Measurements from ENCODE around the gene SLC19A3.

DNA sequence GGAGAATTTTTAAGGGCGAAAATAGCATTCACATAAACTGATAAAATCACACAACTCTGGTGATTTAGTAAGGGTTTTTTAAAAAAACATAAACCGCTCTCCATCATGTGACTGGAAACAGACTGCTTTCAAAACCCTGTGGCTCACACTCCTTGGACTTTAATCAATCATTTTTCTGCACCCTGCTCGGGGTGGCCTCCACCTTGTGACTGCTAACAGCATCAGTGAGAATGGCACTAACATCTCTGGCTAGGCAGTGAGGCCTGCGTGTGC is 12.0 kb downstream of the DOCK10 start:
- RRBS = no CpG with 5 or more reads among the region's 4 CpGs

DNA sequence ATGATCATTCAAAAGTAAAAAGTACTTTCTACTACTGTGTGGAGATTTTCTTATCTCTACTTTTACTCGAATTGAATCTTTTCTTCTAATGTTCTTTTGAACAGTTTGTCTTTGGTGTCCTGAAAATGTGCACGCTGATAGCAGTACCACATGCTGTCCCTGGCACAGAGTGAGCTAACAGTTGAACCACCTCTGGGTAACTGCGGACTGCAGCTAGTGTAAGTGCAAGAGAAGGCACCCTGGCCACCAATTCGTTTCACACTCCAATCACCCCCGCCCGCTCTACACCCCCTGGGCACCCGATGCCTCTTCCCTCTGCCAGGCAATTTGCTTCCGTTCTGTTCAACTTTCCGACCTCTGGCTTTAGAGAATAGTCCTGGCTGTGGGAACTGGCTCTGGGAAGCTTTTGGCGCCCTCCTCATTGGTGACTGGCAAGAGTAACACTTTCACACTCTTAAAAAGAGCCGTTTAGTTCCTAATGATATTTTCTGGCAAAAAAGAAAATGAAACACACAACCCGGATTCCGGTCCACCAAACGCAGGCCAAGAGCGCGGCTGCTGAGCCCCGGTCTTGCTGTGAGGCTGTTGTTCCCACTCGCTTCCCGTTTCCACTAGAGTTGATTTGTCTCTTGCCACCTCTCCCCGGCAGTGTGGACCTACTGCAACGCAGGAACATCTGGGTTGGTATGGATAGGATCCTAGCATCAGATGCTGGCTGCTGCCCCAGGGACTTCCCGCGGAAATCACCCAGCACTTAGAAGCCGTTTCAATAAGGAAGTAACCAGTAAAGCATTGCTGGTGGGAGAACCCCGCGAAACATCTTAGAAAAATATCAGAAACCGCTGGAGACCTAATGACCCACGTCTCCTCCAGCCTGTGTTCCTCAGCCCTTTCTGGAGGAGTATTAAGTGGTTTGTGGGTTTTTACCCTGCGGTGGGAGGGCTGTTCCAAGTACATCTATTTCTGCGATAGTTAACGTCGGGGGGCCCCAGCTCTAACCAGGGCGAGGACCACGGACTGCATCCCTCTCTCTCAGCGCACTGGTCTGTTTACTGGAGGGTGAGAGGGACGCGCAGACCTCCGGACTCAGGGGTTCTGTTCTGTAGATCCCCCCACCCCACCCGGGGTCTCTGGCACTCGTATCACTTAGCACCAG is 1.1 kb downstream of the DOCK10 start:
- RRBS = 84% methylated on average over 7 of the region's 40 CpGs

- RRBS = no CpG with 5 or more reads among the region's 2 CpGs
Measured at GRCh38 chr2:225462839-225463305, 63.4 kb downstream of the NYAP2 start.

- RRBS = 5% methylated on average over 5 of the region's 28 CpGs
Measured at GRCh38 chr2:226031062-226031555, 631.6 kb downstream of the NYAP2 start.

DNA sequence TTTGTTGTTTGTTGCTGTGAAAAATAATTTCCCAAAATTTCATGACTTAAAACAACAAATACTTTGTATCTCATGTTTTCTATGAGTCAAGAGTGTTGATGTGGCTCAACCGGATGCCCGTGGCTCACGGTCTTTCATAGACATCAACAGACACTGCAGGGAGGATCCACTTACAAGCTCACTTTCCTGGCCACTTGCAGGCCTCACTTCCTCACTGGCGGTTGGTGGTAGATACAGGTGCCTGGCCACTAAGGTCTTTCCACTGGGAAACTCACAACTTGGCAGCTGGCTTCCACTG is 662.9 kb downstream of the IRS1 start:
- RRBS = no CpG with 5 or more reads among the region's 4 CpGs

DNA sequence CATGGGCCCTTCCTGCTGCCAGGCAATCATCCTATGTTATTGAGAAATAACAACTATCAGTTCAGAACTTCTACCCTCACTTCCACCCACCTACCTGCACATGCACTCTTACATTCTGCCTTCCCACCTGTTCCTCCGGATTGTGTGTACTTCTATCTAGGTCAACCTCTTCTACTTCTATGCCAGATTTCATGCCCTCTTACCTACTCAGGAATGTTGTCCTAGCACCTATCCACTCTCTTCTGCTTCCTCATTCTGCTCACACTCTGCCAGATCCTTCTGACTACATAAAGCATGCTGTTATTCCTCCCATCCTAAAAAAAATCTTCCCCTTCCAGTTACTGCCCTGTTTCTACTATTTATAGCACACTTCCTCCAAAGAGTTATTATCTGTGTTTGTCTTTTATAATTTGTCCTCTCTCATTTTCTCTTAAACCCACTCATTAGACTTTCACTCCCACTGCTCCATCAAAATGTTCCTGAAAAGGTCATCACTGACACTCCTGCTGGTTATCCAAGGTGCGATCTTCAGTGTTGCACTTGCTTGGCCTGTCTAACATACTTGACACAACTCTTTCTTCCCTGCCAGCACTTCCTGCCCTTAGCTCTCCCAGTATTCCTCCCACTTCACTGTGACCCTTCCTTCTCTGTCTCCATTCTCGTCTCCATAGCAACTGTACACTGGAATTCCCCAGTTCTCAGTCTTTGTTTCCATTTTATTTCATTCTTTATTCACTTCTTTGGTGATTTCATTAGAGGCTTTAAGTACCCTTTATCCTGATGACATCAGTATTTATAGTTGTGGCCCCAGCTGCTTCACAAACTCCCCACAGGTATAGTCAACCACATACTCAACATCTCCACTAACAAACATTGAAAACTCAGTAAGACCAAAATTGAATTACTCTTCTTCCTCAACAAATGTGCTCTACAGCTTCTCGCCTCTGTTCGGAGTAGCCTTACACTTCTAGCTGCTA is 333.2 kb downstream of the IRS1 start:
- RRBS = no CpG with 5 or more reads among the region's 5 CpGs

DNA sequence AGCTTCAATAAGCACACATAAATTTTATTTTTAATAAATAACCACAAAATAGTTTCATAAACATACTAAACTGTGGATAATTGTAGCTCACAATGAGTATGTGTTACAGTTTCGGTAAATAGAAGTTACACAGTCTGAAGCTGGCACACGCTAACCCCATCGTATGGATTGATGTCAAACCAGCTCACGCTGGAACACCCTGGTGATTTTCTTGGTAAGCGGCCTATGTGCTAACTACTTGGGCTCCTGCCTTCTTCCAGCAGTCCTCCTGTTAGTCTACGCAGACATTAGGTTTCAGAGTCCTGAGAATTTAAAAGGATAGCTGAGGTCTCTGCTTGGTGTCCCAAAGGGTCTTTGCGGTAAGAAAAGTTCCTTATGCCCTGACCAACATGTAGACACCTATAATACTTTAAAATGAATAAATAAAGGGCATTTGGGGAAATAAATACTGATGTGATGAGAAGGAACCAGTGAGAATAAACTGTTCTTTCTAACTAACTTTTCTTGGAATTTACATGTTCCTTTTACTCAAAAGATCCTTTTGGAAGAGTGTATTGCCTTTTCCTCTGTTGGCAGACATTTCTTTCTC is 322.3 kb downstream of the IRS1 start:
- RRBS = no CpG with 5 or more reads among the region's 7 CpGs

- RRBS = no CpG with 5 or more reads among the region's 3 CpGs
Measured at GRCh38 chr2:226483837-226484245, 315.8 kb downstream of the IRS1 start.

DNA sequence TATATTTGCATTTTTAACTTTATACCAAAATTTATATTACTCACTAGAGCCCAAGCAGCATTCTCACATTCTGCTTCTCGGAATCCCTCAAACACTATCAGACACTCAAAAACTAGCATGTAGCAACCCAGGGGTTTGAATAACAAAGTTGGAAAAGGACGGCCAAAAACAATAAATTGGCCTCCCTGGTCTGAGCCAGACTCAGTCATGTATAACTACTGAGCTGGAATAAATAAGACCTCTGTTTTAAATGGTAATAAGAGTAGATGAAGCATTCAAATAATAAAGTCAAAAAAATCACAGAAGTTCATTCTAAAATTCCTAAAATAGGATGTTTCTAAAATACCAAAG is 290.9 kb downstream of the IRS1 start:
- RRBS = no CpG with 5 or more reads among the region's 2 CpGs

- RRBS = no CpG with 5 or more reads among the region's 7 CpGs
Measured at GRCh38 chr2:226721468-226722082, 78.0 kb downstream of the IRS1 start.

- RRBS = no CpG with 5 or more reads among the region's 3 CpGs
Measured at GRCh38 chr2:226725579-226725810, 74.1 kb downstream of the IRS1 start.

- RRBS = no CpG with 5 or more reads among the region's 3 CpGs
Measured at GRCh38 chr2:226758716-226759311, 40.8 kb downstream of the IRS1 start.

GRCh38 chr2:226767565-226768040 is 32.0 kb downstream of the IRS1 start:
- RRBS = no CpG with 5 or more reads among the region's 4 CpGs

DNA sequence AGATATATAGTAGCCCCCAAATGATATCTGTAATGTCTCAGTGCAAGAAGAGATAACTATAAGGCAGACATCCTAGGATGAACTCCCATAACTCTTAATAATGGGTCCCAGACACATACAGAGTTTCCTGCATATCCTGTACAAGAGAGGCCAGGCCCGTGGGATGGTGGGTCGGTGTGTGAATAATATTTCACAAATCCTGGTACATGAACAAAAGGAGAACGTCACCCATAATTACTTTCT is 5.6 kb downstream of the IRS1 start:
- RRBS = no CpG with 5 or more reads among the region's 3 CpGs

- RRBS = 6% methylated on average over 10 of the region's 21 CpGs
Measured at GRCh38 chr2:226836237-226836560, 345 bp downstream of the RHBDD1 start.

- RRBS = no CpG with 5 or more reads among the region's 8 CpGs
Measured at GRCh38 chr2:227330335-227331047, 5.4 kb downstream of the MFF start.

- RRBS = no CpG with 5 or more reads among the region's 12 CpGs
Measured at GRCh38 chr2:227413040-227413704, 25.4 kb upstream of the SCYGR1 start.

- RRBS = 6% methylated on average over 6 of the region's 44 CpGs
Measured at GRCh38 chr2:227717538-227718683, at the start of gene SLC19A3. TSS of gene SLC19A3 (minus strand) at chr2:227718028.

DNA sequence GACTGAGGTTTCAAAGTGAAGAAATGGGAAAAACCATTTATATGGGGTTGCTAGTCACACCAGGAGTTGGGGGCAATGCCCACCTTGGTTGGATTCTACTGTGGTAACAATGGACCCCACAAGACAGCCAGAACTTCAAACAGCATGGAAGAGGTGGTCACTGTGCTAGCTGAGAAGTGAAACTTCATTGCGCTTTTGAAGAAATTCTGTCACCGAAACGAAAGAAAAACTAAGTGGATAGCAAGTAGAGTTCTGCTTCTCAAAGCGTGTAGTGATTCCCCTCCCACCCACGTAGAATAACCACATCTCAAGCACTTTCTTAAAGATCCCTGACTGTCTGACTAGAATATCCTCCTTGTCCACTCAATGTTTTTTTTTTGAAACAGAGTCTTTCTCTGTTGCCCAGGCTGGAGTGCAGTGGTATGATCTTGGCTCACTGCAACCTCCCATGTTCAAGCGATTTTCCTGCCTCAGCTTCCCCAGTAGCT is 30.2 kb upstream of the CCL20 start:
- RRBS = no CpG with 5 or more reads among the region's 6 CpGs

Measured in OVCAR3 (cell line).